HT-29 (cell line): ENCODE measurements around the gene PRICKLE1.

DNA sequence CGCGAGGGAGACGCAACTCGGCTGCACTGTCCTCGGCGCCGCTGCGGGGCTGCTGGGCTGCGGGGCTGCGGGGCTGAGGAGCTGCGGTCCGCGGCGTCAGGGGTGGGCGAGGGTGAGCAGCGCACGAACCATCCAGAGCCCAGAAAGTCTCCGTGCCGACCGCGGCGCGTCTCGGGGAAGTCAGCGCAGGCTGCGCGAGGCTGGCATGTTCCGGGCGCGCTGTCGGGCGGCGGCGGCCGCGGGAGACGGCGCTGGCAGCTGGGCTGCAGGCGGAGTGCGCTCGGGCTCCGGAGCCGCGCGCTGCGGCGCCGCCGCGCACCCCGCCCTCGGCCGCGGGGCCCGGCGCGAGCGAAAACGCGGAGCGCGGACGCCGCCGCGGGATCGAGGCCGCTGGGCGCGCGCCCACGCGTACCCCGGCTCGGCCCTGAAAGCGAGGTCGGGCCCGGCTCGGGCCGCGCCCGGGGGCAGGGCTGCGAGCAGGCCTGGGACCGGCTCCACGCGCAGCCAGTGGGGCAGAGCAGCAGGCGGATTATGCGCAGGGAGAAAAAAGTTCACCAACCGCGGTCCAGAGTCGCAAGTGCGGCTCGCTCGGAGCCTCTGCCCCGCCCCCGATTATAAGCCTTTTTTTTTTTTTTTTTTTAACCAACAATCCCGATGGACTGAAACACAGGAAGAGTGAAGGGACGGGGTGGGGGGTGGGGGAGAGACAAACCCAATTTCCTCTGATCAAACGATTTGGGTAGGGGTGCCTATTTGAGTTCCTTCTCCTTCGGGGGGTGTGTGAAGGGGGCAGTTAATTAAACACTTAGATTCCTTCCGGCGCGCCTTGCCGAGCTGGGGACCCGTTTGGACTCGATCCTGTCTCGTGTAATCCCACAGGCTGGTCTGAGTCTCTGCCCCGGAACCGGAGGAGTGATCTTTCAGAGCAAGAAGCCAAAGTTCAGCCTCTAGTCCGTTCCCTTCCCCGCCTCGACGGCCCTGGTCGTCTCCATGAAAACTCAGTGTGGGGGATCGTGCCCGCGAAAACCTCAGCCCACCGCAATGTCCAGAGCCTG is at the start of gene PRICKLE1:
PRICKLE1 (minus strand) TSS at position 278 of the 1,055 bp plus-strand sequence.
- RAMPAGE, long total RNA = no peak

GRCh38 chr12:42734443-42734780 is 144.9 kb upstream of the PRICKLE1 start:
- RAMPAGE, long total RNA = no peak

GRCh38 chr12:44874842-44875367 is 1.2 kb downstream of the NELL2 start:
- RAMPAGE, long total RNA = no peak

- RAMPAGE, long total RNA = no peak
These were observed 747 bp upstream of the NELL2 start for GRCh38 chr12:44876649-44877475.

- RAMPAGE, long total RNA = no peak
These were observed 19.3 kb downstream of the ANO6 start for GRCh38 chr12:45235089-45235726.

DNA sequence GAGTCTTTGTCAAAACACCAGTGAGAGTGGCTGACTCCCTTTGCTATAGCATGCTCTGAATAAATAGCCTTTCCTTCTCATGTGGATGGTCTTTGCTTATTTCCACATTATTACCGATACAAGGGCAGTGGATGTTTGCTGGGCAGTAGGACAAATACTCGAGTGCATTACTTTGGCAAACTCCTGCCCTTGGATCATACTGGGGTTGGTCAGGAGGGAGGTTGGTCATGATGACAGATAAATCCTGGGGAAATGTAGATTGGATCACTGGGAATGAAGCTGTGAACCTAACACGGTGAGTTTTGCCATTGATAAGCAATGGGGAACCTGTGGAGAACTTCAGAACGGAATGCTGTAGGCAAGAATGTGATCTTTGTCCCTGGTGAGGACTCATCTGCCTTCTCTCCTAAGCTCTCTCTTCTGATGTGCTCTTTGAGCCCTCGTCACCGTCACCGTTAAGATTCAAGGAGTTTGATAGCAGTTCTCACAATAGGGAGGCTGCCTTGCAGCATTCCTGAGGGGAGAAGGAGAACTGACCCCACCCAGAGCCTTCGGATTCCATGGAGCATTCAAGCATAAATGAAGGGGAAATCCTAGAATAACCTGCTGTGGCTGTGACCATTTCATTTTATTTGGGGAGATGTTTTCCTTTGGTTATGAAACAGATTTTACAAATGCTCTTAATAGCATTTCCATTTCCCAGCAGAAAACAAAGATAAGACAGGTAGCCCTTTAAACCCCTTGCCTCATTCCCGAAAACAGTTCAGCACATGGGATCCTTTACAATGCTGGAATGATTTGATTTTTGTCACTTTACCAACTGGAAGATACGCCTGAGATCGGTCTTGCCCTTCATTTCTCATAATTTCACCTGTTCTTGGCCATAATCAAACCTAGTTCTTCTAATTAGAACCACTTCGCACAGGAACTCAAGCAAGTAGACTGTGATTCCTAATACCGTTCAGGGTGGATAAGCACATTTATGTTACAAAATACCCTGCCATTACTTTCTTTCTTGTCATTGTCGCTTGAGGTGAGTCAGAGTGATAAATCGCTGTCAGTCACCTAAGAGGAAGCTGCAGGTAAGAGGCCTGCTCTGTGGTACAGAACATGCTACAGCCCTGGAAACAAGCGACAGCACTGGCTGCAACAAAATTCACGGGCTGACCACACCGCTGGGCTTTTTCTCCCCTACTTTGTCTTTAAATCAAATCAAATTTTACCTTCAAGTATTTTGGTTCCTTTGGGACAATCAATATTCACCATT is 217.8 kb downstream of the ANO6 start:
- RAMPAGE, long total RNA = no peak

DNA sequence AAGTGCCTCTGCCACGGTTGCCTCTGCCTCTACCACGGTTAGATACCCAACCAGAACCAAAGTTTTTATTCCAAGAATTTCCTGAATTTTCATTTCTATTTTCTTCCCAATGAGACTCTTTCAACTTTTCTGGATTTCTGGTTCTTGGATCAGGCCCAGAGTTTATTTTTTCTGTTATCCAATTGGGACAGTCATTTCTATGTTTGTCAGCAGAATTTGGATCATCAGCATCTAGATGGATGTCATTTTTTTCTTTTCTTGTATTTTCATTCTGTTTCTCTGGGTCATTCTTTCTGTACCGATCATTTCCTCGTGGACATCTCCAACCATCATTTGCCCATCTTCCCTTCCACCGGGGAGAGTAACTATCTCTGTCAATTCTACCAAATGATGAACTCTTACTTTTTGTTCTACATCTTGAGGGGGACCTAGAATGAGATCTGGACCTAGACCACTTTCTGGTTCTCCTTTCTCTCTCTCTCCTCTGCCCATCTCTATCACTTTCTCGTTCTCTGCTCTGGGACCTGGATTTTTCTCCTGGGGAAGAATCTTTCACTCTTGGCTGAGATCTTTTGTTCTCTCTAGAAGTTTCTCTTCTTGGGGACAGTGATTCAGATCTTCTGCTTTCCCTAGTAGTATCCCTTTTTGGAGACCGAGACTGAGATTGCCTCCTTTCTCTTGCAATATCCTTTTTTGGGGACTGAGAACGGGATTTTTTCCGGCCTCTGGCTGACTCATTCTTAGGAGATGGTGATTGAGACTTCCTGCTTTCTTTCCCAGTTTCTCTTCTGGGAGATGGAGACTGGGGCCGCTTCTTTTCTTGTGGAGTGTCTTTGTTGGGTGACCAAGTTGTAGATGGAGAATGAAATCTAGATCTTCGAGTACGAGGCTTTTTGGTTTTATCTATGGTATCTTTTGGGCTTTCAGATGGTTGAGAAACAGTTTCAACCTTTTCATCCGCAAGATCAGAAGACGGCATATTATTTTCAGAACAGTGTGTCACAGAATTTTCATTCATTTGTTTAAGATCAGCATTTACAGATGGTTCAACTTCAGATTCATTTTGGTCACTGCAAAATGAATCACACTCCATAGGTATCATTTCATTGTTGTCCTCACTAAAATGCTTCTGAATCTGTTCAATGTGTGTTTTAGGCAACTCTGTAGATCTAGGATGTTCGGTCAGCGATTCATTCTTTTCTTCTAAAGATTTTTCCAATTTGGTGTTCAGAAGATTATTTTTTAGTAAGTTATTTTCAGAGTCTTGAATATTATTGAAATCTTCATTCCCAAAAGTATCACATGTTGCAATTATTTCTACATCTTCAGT is 63.5 kb downstream of the SCAF11 start:
- RAMPAGE, long total RNA = no peak

DNA sequence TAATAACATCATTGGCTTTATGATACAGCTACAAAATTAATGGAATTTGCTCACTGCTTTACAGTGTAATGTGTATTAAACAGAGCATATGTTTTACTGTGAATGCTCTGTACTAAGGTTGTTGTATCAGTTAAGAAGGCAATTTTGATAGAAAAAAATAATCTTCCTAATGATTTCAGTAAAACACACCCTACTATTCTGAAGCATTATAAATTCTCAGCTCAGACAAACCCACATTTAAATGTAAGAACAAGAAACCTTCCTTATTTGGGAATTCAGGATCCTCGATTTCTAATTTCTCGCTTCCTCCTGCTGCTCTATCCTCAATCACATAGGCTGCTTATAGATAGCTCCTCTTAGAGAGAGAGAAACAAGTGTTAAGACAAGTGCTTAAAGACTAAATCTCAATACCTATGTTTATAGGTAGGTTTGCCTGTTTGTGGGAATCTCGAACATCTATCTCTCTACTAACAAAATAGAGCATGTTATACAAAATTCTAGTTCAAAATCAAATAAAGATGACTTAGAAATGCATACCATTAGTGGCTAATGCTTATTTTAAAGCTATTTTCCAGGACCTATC is 34.4 kb downstream of the SCAF11 start:
- RAMPAGE, long total RNA = no peak

- RAMPAGE, long total RNA = no peak
These were observed 3.7 kb downstream of the SCAF11 start for GRCh38 chr12:45986564-45987138.

- RAMPAGE, long total RNA = no peak
These were observed 1.4 kb upstream of the SCAF11 start for GRCh38 chr12:45991482-45992390.

DNA sequence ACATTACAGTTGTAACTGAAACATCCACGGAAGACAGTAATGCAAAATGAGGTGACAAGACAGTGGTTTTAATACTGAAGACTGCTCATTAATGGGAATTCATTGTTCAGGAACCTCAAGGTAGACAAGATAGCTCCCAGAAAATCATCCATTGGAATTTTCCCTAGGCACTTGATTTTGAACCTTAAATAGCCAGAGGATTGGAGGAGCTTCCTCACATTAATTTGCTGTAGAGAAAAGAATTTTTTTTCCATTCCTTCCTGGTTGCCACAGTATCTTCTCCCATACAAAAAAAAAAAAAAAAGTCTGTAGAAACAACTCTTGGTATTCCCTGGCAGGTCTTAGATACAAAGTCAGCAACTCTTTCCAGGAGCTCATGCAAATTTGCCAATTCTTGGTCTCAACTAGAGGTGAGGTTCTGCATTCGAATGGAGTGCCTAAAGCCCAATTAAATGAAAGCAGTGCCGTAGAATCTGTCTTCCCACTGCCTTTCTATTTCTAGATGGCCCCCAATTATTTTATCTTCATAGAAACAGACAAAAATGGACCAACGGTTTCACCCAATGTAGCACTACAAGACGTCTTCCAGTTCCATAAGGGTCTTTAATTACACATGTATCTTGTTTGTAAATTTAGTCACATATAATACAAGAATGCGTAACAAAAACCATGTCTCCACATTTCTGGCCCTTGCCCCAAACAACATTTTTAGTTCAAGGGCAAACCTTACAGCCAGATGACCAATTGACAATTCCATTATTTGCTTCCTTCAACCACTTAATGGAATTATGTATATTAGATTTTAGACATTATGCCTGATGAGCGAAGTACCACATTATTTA is 13.6 kb downstream of the SLC38A2 start:
- RAMPAGE, long total RNA = no peak

GRCh38 chr12:46563005-46563204 is 190.3 kb upstream of the SLC38A2 start:
- RAMPAGE, long total RNA = no peak

GRCh38 chr12:46617007-46617354 is 208.8 kb downstream of the SLC38A4 start:
- RAMPAGE, long total RNA = no peak

- RAMPAGE, long total RNA = no peak
These were observed 185.7 kb downstream of the SLC38A4 start for GRCh38 chr12:46640001-46640512.

DNA sequence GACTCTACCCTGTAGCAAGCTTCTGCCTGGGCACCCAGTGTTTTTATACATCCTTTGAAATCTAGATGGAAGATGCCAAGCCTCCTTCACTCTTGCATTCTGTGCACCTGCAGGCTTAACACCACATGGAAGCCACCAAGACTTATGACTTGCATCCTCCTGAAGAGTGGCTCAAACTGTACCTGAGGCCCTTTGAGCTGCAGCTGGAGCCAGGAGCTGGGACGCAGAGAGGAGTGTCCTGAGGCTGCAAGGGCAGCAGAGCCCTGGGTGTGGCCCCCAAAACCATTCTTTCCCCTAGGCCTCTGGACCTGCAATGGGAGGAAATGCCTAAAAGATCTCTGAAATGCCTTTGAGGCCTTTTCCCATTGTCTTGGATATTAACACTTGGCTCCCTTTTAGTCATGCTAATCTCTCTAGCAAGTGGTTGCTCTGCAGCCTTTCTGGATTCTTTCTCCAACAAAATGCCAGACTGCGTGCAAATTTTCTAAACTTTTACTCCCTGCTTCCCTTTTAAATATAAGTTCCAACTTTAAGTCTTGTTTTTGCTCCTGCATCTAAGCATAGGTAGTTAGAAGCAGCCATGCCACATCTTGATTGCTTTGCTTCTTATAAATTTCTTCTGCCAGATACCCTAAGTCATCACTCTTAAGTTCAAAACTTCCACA is 156.1 kb downstream of the SLC38A4 start:
- RAMPAGE, long total RNA = no peak

DNA sequence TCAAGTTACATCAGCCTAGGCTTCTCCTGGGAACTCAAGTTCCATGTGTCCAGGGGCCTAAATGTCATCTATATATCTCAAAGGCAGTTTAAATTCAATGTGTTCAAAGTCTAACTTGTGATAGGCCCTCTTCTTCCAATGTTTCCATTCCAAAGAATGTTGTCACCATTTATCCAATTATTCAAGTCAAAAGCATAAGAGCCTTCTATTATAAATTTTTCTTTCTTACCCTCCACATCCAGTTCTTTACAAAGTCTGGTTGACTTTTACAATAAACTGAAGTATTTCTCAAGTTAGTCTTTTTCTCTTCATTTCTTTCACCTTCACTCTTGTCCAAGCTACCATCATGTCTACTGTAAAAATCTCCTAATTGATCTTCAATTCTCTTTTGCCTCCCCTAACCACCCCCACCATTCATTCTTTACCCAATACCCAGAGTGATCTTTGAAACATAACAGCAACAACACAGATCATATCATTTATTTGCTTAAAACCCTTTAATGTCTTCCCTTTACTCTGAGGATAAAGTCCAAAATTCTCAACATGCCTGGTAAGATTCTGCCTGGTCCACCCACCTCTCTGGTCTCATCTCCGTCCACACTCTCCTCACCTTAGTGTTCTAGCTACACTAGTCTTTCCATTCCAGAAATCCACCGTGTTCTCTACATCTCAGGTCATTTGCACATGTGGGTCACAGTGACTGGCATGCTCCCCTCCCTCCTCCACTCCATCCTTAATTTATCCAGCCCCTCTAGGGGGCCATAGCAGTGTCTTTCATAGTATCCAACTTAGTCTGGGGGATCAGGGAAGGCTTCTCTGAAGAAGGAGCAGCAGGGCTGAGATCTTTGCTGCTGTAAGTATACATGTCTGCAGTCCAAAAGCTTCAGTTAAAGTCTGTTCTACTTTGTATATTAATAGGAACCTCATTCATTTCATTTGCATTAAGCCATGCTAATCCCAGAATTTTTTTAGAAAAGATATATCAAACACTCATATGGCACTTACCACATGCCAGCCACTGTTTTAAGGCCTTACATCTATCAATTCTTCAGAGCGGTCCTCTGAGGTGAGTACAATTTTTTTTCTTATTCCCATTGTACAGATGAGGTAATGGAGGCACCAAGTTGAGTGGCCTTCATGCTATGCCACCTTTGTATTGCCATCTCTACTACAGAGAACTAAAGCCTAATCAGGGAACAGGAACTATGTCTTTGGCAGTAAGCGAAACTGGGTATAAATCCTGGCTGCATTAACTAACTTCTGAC is 27.6 kb downstream of the SLC38A4 start:
- RAMPAGE, long total RNA = no peak

GRCh38 chr12:46831427-46832092 is 5.8 kb upstream of the SLC38A4 start:
- RAMPAGE, long total RNA = no peak

DNA sequence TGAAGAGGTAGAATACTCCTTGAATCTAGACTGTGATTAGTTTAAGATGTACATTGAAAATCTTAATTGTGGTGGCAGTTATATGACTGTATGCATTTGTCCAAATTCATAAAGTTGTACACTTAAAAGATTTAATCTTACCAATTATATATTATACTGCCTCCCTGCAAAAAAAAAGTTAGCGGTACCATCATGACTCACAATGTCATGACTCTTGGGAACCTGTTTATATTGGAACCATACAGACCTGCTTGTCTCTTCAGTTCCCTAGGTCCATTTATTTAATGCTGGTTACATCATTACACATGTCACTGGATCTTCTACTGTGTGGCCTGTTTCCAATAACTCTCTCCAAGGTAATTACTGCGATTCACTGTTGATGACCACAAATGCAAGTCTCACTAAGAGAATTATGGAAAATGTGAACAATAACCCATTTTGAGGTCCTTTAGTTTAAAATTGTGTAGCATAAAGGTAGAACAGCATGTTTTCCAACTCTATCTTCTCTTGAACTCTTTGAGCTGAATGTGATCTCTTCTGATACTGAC is 264.2 kb upstream of the AMIGO2 start:
- RAMPAGE, long total RNA = no peak

DNA sequence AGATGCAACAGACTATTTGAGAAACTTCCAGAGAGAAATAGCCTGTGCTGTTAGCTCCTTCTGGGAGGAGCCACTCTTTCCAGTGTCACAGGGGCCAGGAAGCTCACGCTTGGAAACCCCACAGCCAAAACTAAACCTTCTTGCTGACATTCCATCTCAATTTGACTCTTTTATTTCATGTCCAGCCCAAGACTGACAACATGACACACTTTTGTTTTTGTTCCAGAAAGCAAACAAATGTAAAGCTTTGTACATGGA is 114.4 kb downstream of the RPAP3 start:
- RAMPAGE, long total RNA = no peak

DNA sequence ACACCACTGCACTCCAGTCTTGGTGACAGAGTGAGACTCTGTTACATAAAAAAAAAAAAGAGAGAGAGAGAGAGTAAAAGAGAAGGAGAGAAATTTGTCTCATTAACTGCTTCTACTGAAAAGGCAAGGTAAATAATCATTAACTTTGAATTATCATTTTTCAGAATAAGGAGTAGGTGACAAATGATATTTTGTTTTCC is 108.8 kb downstream of the RPAP3 start:
- RAMPAGE, long total RNA = no peak